IMR-90 (cell line): Measurements from ENCODE around the gene C8A.

GRCh38 chr1:54488786-54489096 lies 59.3 kb upstream of the ACOT11 start:
- RRBS = no CpG with 5 or more reads among the region's 12 CpGs
CAGE:
- cytosol, long polyA plus RNA = no peak
- long polyA plus RNA = no peak
- nucleus, long polyA plus RNA = no peak

DNA sequence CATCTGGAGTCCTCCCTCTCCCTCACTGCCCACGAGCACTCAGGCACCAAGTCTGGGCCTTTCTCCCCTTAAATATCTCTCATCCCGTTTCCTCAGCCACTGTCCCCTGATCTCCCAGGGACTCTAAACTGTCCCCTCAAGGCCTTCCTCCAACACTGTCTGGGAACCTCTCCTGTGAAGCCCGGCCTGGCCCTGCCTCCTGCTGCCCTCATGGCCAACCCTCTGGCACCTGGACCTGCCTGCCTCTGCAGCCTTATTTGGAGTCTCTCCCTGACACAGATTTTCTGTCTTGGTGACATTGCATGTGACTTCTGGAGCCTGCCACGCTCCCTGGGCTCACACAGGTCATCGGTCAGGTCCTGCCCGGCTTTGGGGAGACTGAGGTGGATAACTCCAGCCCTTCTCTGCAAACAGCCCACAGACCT lies 57.2 kb upstream of the ACOT11 start:
- RRBS = no CpG with 5 or more reads among the region's 6 CpGs
CAGE:
- cytosol, long polyA plus RNA = no peak
- long polyA plus RNA = no peak
- nucleus, long polyA plus RNA = no peak

GRCh38 chr1:54559711-54560276 lies 11.8 kb downstream of the ACOT11 start:
- RRBS = no CpG with 5 or more reads among the region's 3 CpGs
CAGE:
- cytosol, long polyA plus RNA = no peak
- long polyA plus RNA = no peak
- nucleus, long polyA plus RNA = no peak

- RRBS = no CpG with 5 or more reads among the region's 10 CpGs
CAGE:
- cytosol, long polyA plus RNA = no peak
- long polyA plus RNA = no peak
- nucleus, long polyA plus RNA = no peak
Measured at GRCh38 chr1:54814055-54814498, 8.2 kb downstream of the LEXM start.

DNA sequence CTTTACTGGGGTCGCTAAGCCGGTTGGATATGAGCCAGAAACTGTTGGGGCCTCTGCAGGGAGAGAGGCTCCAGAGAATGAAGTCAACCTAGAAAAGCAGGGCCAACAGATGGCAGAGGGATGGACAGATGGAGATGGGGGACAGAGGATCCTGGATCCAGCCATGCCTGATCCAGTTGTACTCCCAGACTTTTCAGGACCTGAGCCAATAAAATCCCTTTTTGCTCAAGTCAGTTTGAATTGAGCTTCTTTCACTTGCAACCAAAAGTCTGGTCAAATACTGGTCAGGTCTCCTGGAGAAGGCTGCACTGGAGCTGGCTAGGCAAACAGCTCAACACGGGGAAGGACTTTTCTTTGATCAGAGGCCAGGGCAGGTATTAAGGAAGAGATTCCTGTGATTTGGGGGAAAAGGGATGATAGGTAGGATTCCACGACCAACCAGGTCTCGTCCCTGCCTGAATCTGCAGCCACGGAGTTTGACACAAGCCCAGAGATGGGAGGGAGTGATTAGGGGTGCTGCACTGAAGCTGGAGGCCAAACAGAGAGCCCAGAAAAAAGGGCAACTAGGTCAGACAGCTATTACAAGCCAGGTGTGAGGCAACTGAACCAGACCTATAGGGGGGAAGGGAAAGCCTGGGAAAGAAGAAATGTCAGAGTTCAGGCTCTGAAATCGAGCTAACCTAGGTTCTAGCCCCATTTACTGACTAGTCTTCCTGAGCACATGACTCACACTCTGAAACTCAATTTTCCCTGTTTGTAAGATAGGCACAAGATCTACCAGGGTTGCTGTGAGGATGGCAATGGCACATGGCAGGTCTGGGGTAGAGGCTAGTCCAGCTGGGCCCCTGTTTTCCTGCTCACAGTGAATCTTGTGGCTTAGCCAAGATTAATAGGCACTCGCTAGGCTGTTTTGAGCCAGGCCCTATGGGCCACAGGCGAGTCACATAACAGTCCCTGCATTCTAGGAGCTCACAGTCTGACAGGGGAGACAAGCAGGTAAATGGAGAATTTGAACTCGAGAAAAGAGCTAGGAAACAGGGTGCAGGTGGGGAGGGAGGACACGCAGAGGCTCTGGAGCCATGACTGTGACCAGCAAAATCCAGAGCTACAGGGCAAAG lies 1.8 kb downstream of the DHCR24 start:
- RRBS = no CpG with 5 or more reads among the region's 11 CpGs
CAGE:
- cytosol, long polyA plus RNA = no peak
- long polyA plus RNA = no peak
- nucleus, long polyA plus RNA = no peak

- RRBS = no CpG with 5 or more reads among the region's 4 CpGs
CAGE:
- cytosol, long polyA plus RNA = no peak
- long polyA plus RNA = no peak
- nucleus, long polyA plus RNA = no peak
Measured at GRCh38 chr1:55211569-55212450, 3.4 kb downstream of the USP24 start.

- RRBS = no CpG with 5 or more reads among the region's 3 CpGs
CAGE:
- cytosol, long polyA plus RNA = no peak
- long polyA plus RNA = no peak
- nucleus, long polyA plus RNA = no peak
Measured at GRCh38 chr1:55375402-55375639, 160.2 kb upstream of the USP24 start.

GRCh38 chr1:56451362-56452036 lies 127.9 kb downstream of the PLPP3 start:
- RRBS = no CpG with 5 or more reads among the region's 5 CpGs
CAGE:
- cytosol, long polyA plus RNA = no peak
- long polyA plus RNA = no peak
- nucleus, long polyA plus RNA = no peak

- RRBS = no CpG with 5 or more reads among the region's 10 CpGs
CAGE:
- cytosol, long polyA plus RNA = no peak
- long polyA plus RNA = no peak
- nucleus, long polyA plus RNA = no peak
Measured at GRCh38 chr1:56457678-56458403, 121.5 kb downstream of the PLPP3 start.

DNA sequence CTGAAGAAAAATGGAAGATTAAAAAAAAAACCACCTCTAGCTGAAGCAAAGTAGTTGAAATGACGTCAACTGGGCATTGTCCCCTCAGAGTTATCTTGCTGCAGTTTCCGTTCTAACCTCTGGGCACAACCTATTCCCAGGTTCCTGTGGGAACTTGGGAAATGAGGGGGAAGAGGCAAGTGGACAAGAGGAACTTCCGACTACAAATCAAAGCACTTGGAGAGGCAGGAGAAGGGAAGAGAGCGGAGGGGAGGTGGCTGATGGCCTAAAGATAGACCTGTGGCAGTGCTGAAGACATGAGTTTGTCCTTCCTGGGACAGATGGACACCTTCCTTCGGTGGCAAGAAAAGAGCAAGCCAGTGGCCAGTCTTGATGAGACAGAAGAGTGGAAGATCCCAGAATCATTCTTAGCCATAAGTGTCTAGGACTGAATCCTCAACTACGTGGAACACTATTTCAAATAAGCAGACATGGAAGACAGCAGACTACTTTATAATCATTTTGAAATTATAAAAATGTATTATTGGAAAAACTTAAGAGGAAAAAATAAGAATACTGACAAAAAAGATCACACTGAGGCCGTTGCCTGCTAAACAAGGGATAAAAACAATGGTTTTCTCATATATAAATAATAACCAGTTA lies 66.1 kb downstream of the PLPP3 start:
- RRBS = no CpG with 5 or more reads among the region's 7 CpGs
CAGE:
- cytosol, long polyA plus RNA = no peak
- long polyA plus RNA = no peak
- nucleus, long polyA plus RNA = no peak

DNA sequence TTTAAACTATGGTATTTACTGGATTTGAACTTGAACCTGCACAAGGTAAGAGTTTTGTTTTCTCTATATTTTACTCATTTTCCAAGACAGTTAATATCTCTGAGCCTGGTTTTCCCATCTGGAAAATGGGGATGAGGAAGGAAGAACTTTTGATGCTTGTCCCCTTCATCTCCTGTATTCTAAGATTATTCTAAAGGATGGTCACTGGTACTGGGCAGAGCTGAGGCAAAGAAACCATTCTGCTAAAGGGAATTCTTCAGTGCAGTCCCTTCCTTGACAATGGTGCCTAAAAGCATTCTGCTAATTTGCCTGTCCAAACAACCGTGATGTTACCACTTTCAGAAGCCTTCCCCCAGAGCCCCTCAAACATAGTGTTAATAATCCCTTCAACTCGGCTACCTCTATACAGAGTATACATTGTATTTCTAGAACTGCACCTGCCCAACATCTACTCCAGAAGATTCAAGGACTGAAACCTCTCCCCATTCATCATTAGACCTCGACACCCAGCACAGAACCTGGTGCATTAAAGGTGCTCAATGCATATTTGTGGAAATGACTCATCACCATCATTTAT lies 19.6 kb downstream of the PLPP3 start:
- RRBS = no CpG with 5 or more reads among the region's 3 CpGs
CAGE:
- cytosol, long polyA plus RNA = no peak
- long polyA plus RNA = no peak
- nucleus, long polyA plus RNA = no peak

- RRBS = 2% methylated on average over 5 of the region's 27 CpGs
CAGE:
- cytosol, long polyA plus RNA = no peak
- long polyA plus RNA = no peak
- nucleus, long polyA plus RNA = no peak
Measured at GRCh38 chr1:56577758-56578517, 1.4 kb downstream of the PLPP3 start.

DNA sequence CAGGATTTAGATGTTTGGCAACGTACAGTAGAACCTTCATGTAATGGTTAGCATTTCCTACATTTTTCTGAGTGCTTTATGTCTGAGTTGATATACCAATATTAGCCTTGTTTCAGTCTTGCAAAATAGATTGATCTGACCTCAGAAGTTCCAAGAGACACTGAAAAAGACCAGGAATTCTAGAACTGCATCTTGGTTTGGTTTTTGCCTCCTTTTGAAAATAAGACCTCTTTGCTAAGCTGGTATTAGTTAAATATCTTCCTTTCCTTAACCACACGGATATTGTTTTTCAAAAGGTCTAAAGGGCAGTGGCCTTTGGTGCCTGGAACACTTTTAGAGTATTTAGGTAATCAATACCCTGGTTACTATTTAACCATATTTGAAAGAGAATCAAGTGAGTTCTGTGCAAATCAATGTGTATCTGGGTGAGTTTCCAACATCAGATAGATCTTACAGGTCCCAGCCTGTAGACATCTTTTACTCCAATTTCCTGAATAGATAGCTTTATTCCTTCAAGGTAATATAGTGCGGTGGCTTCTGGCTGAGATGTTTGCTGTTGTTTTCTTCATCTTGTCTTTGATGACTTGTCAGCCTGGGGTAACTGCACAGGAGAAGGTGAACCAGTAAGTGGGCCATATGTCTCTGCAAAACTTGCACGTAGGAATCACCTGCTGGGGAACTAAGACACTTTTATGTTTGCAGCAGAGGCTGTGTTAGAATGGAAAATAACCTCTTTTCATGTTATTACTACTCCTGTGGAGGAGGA lies at the start of gene C8A:
TSS of gene C8A (plus strand) at position 442 of the 766 bp plus-strand sequence.
- RRBS = no CpG with 5 or more reads among the region's 4 CpGs
CAGE:
- cytosol, long polyA plus RNA = no peak
- long polyA plus RNA = no peak
- nucleus, long polyA plus RNA = no peak

DNA sequence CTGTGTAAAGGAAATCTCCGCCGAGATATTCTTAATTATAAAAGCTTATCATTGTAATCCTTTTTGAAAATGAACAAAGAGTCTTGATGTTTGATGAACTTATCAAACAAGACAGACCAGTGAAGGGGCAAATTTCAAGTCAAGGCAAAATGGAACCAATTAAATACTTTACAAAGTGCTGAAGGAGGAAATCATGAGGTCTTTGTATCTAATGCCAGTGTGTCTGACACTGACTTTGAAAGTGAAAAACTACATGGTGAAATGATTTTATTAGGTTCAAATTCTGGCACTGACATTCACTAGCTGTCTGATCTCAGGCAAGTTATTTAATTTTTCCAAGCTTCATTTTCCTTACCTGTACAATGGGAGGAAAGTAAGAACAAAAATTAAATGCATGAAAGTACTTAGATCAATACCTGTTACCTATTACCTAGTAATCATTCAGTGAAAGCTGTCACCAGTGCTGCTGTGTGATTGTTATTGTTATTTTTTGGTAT lies 1.4 kb downstream of the C8A start:
- RRBS = no CpG with 5 or more reads among the region's 2 CpGs
CAGE:
- cytosol, long polyA plus RNA = no peak
- long polyA plus RNA = no peak
- nucleus, long polyA plus RNA = no peak

DNA sequence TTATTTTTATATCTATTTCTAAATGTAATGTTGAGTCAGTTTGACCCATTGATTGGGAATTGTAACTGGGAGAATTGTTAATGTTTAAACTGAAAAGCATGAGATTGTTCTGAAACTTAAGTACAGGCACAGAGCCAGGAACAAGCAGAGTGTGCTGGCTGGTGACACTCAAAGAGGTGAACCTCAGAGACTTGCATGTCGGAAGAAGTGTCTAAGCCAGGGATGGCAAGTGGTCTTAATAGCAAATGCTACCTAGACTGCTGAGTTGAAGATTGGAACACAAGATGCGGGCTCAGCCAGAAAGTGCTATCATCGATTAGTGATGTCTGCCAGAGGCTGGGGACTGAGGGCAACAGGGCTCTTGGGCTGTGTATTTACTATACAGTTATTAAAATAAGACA lies 42.6 kb downstream of the C8A start:
- RRBS = no CpG with 5 or more reads among the region's 3 CpGs
CAGE:
- cytosol, long polyA plus RNA = no peak
- long polyA plus RNA = no peak
- nucleus, long polyA plus RNA = no peak

- RRBS = no CpG with 5 or more reads among the region's 3 CpGs
CAGE:
- cytosol, long polyA plus RNA = no peak
- long polyA plus RNA = no peak
- nucleus, long polyA plus RNA = no peak
Measured at GRCh38 chr1:56910690-56911116, 55.1 kb downstream of the C8B start.

- RRBS = no CpG with 5 or more reads among the region's 4 CpGs
CAGE:
- cytosol, long polyA plus RNA = no peak
- long polyA plus RNA = no peak
- nucleus, long polyA plus RNA = no peak
Measured at GRCh38 chr1:56919569-56920174, 46.1 kb downstream of the C8B start.

- RRBS = no CpG with 5 or more reads among the region's 12 CpGs
CAGE:
- cytosol, long polyA plus RNA = no peak
- long polyA plus RNA = no peak
- nucleus, long polyA plus RNA = no peak
Measured at GRCh38 chr1:56961240-56961939, 4.4 kb downstream of the C8B start.

DNA sequence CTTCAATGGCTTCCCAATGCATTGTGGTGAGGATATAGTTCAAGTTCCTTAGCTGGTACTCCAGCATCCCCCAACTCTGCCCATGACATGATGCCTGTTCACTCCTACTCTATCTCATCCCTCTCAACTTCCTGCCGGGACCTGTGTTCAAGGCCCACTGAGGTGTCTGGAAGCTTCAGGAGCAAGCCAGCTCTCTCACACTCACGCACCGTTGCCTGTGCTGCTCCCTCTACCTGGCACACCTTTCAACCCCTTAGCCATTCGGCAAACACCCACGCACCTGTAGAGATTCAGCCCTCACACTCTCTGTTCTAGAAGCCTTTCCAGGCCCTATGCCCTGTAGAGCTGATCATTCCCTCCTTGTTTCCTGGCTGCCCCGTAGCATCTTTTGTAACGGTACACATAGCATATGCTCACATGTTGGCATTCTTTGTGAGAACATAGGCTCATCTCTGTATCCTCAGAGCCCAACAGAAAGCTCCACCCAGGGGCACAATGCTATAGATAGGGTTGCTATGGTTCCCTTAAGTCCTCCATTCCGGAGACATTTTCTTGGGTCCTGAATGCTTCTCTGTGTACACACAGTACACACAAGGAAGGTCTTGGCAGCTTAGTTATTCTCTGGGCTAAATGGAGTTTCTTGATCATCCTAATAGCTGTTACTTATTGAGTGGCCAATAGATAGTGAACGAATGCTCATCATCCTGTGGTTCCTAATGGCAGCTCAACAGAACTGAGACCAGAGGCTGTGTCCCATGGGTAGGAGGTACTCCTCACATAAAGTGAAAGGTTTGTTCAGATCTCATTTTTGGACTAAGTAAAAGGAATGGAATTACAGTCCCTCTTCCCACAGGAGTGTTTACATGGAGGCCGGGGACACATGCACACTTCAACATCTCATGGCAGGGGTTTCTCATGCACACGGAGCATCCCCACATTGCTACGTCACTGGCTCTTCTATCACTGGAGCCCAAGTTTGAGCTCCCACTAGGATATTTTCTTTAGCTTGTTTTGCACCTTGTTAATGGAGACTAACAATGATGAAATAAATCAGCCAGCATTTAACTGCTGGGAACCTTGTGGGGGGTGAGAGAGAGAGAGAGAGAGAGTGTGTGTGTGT lies 1.2 kb downstream of the C8B start:
- RRBS = no CpG with 5 or more reads among the region's 12 CpGs
CAGE:
- cytosol, long polyA plus RNA = no peak
- long polyA plus RNA = no peak
- nucleus, long polyA plus RNA = no peak

DNA sequence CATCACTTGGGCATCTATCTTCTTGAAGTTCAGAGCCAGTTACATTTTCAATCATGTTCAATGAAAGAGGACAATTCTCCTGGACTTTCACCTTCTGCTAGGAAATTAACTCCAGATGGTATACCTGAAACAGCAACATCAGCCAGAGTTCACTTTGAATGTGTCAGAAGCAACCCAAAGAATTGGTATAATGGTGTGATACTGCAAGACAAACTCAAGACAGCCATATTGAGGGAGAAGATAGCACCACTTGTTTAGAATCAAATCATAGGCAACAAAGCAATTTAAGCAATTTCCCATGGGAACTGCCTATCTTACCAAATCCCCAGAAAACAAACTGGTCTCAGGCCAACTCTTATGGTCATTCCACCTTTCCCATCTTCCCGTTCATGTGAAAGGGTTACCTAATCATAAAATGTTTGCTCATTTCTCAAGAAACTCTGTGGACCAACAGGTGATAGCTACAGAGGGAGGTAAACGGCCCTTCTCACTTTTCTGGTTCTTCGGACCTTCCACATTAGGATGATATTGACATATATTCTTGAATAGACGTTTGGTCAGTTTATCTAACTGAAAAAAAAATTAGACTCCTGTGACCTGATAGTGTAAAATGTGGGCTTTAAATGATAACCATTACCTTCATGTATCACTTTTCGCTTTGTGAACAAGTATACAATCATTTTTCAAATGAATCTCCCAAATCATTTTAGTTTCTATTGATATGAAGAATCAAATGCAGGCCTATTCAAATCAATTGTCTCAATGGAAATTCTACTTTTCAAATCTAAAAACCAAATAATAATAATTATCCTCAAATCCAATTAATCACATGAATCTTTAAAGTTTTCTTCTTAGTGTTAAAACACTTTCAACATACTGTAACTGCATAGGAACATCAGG lies 29.9 kb upstream of the C8B start:
- RRBS = no CpG with 5 or more reads among the region's 5 CpGs
CAGE:
- cytosol, long polyA plus RNA = no peak
- long polyA plus RNA = no peak
- nucleus, long polyA plus RNA = no peak